ENCODE data around the gene DOP1B.

DNA sequence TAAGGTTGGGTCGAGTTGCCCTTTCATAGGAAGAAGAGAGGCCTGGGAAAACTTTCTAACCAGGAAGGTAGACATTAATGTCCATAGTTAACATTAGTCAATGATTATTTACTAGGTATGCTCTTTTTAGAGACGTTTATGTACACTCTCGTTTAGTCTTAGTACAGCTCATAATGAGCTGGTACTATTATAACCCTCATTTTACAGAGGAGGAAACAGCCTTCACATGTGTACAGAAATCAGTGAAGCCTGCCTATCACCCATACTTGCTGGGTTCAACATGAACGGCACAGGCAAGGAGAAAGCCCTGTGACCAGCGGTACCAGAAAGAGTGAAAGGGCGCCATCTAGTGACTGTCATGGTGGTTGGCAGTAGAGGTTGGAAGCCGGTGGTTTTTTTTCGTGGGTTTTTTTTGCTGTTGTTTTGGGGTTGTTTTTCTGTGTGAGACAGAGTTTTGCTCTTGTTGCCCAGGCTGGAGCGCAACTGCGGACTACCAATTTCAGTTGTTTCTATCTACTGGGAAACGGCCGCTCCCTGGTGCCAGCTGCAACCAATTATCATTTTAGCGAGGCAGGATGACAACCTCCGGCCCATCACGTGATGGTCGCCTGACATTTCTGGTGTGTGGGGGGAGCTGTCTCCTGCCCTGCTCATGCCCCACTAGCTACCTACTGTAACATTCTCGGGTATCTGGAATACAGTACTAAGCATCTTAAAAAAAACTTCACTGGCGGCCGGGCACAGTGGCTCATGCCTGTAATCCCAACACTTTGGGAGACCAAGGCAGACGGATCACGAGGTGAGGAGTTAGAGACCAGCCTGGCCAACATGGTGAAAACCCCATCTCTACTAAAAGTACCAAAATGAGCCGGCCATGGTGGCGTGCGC, 22.0 kb upstream of the CBR3 start:
- RRBS = no CpG with 5 or more reads among the region's 24 CpGs

GRCh38 chr21:36156727-36157859, at the start of gene DOP1B:
TSS of gene DOP1B (plus strand) at chr21:36156824.
- RRBS = 2% methylated on average over 66 of the region's 95 CpGs

GRCh38 chr21:36164377-36164871, 7.8 kb downstream of the DOP1B start:
- RRBS = no CpG with 5 or more reads among the region's 6 CpGs

DNA sequence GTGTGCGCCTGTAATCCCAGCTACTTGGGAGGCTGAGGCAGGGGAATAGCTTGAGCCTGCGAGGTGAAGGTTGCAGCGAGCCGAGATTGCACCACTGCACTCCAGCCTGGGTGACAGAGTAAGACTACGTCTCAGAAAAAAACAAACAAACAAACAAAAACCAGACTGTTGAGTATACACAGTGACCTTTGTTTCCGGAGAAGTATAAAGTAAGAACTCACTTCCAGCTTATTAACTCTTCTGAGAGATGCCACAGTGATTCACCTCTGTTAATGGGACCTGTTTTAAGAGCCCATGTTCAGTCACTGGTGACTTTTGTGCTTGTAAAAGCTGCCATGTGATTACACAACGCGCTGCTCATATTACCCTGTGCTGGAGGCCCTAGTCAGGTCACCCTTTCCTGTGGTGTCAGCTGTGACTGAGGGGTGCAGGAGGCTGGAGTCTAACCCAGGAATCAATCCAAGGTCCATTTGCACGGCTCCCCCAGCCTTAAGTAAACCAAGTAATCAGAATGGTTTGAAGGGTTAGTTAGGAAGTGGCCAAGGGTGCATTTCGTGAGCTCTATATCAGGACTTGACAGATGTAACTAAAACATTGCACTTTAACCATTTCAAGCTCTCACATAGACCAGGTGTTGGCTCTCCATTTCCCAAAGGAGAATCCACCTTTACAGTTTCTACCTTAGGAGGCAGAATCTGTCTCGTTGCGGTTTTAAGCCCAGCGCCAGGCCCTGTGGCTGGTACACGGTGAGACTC, 45.6 kb downstream of the DOP1B start:
- RRBS = no CpG with 5 or more reads among the region's 14 CpGs

DNA sequence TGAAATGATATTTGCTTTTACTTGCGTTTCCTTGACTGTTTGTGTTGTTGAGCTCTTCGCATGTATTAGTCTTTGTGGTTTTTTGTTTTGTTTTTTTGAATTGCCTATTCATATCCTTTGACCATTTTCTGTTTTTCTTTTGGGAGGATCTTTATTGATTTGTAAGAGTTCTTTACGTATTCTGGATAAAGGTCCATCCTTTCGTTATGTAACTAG, 1.2 kb downstream of the MORC3 start:
- RRBS = no CpG with 5 or more reads among the region's 4 CpGs

DNA sequence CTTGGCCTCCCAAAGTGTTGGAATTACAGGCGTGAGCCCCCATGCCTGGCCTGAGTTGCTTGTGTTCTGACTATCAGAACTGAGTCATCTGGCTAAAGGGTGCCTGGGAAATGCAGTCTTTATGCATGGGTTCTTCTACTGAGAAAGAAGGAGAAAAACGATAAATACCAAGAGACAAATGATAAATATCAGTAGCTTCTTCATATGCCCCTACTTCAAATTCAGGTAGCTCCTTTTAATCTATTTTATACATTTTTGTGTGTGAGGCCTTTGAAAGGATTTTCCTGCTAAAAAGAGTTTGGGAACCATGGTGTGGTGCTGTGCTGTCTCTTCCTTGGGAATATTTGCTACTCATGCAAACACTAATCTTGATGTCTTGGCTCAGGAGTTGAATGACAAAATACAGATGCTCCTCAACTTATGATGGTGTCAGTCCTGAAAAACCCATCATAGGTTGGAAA, 14.2 kb upstream of the CHAF1B start:
- RRBS = no CpG with 5 or more reads among the region's 2 CpGs

GRCh38 chr21:36499492-36500413, 19.8 kb upstream of the CLDN14 start:
- RRBS = no CpG with 5 or more reads among the region's 26 CpGs

DNA sequence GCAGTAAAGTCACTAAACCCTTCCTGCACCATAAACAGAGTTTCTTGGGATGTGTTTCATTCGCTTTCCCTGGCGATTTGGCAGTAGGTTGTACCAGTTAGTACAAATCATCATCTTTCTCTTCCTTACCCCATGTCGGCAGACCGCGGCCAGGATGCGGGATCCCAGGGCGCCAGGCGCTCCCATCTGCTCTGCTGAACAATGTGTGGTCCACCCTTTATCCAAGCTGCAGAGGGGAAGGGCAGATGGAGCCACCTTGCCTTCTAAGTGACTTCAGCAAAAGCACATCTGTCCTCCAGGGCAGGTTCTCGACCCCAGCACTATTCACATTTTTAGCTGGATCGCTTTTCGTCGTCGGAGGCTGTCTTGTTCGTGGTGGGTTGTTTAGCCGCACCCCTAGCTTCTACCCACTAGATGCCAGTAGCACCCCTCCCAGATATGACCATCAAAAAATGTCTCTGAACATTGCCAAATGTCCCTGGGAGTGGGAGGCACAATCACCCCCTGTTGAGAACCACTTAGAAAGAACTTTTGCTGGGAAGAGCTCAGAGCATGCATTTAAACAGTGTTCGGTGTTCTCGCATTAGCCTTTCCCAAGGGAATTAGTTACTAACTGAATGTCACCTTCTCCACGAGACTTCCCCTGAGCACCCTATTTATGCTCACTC, 58.1 kb upstream of the SIM2 start:
- RRBS = no CpG with 5 or more reads among the region's 18 CpGs

GRCh38 chr21:36792092-36792894, 93.4 kb downstream of the SIM2 start:
- RRBS = 42% methylated on average over 1 of the region's 16 CpGs

DNA sequence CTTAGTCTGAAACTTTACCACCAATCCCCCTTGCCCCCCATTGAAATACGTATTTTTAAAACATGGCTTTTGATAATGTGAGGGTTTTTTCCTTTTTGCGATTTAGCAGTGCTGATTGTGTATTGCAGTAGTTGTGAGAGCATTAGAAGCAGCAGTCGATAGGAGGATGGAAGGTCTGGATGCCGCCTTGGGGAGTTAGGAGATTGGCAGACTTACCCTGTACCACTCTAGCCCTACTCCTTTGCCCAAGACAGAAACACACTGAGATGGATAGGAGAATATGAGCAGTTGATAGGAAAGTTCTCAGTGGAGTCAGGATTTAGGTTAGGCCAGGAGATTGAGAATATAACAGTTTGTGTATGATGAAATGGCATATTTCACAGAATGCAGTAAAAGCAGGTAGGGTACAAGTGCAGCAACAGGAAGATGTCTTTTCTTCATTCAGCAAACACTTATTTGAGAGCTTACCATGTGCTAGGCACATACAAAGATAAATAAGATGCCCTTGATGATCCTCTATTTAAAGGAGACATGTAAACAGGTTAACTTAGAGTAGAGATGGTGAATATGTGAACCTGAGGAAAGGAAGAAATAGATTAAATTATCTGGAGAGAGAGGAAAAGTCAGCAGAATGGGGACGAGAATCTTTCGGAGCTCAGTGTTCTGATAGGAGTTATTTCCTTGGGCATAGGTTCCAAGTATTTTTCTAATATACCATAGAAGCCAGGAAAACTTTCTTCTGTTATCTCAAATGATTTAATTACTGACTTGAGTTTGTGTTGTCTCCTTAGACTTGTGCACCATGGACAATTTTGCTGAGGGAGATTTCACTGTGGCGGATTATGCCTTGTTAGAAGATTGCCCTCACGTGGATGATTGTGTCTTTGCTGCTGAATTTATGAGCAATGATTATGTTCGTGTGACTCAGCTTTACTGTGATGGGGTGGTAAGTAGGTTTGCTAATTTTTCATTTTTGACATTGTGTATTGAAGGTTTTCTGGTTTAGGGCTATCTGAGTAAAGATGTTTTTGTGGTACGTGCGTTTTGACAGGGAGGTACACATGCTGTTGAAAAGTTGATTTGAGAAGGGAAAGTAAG, 13.8 kb downstream of the TTC3 start:
- RRBS = no CpG with 5 or more reads among the region's 11 CpGs

DNA sequence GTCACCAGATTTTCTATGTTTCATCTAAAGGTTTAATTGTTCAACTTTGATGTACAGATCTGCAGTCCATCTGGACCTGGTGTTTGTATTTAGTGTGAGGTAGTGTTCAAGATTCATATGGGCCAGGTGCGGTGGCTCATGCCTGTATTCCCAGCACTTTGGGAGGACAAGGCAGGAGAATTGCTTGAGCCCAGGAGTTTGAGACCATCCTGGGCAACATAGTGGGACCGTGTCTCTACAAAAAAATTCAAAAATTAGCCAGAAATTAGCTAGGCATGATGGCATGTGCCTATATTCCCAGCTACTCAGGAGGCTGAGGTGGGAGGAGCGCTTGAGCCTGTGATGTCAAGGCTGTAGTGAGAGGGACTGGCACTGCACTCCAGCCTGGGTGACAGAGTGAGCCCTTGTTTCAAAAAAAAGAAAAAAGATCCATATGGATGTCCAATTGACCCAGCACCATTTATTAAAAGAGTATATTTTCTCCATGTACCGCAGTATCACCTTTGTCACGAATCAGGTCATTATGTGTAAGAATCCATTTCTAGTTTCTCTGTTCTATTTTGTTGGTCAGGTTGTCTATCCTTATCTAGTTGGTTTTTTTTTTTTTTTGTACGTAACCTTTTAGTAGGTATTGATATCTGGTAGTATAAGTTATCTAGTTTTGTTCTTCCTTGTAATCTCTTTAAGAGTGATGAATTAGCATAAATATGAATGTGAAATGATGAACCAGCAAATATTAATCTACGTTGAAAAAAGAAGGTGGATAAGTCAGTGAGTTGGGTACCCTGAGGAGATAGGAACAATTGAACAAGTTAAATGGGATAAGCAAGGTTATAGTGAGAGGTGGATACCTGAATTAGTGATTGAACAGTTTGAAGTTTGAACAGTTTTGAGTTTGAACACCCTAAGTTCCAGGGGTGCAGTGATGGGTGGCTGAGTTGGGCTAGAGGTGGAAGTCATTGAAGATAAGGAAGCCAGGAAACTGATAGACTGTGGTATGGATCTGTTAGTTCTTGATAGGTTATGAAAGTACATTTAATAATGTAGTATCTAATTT, 33.8 kb downstream of the TTC3 start:
- RRBS = no CpG with 5 or more reads among the region's 7 CpGs

DNA sequence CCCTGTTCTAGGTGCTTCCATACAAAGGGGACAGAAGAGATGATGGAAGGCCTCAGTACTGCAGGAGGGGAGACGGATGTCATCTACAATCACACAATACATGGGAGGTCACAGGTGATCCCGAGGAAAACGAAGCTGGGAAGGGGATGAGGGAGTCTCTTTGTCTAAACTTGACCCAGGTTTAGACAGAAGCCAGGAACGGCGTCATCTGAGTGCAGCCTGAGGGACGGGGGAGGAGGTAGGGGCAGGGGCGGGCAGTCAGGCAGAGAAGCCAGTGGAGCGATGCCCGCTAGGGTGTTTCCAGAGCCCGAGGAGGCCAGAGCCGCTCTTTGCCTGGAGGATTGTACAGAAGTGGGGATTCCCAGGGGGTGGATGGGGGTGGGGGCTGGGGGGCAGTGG, 58.5 kb downstream of the VPS26C start:
- RRBS = no CpG with 5 or more reads among the region's 11 CpGs

- RRBS = 1% methylated on average over 18 of the region's 62 CpGs
Measured at GRCh38 chr21:37219977-37221144, 46.8 kb downstream of the VPS26C start.

DNA sequence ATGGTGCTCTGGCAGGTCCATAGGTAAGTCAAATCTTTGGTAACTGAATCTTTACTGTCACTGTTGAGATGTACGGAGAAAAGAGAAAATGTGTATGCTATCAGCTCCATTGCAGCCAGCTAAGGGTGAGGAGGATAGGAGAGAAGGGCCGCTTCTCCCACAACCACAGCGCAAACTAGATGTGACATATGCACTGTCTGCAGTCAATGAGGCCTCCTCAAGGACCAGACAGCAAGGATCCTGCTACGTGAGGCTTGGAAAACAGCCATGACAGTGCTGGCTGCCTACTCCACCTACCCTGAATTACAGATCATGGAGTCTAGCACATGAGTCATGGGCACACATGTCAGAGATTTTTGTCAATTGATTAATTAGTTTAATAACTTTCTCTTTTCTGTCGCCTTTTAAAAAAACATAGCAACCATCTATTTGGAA, 3.4 kb downstream of the VPS26C start:
- RRBS = no CpG with 5 or more reads among the region's 5 CpGs

- RRBS = 1% methylated on average over 40 of the region's 83 CpGs
Measured at GRCh38 chr21:37367338-37367876, 834 bp downstream of the DYRK1A start.

DNA sequence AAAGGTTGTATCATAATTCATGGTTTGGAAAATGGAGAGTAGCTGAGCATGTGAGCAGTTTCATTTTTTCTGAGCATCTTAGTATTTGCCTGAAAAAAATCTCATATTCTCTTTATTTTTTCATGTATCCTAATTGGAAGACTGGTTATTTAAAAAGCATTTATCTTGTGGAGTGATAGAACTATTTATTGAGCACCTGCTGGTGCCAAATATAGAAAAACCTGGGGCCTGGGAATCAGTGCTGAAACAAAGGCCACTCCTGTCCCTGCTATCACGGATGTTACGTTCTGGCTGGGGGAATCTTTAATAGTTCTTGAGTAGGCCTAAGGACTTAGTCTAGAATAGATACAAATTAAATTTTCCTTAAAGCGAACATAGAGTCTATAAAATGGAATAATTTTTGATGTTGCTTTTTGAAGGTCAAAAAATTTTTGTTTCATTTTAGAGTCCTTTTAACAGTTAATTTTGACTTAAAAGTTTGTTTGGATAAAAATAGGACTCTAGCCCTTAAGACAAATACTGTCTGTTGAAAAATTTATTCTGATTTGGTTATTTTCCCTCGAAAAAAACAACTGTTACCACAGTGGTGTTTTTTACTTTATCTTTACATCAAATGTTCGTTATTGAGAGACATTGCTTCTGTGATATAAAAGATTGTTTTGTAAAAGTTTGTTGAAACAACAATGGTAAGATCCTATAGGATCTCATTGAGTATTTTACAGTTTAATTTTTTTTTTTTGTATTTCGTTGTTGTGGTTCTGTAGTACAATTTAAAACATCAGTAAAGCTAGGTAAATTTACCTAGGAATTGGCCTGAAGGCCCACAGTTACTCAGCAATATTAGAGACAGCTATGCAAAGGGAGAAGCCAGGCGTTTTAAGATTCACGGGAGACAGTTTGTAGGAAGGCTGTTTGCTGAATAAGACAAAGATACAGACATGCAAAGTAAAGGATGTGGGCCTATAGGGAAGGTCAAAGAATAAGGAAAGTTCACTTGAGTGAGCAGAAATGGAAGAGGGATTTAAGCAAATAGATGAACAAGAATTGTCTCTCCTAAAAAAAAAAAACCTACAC, 13.4 kb downstream of the DYRK1A start:
- RRBS = no CpG with 5 or more reads among the region's 8 CpGs

DNA sequence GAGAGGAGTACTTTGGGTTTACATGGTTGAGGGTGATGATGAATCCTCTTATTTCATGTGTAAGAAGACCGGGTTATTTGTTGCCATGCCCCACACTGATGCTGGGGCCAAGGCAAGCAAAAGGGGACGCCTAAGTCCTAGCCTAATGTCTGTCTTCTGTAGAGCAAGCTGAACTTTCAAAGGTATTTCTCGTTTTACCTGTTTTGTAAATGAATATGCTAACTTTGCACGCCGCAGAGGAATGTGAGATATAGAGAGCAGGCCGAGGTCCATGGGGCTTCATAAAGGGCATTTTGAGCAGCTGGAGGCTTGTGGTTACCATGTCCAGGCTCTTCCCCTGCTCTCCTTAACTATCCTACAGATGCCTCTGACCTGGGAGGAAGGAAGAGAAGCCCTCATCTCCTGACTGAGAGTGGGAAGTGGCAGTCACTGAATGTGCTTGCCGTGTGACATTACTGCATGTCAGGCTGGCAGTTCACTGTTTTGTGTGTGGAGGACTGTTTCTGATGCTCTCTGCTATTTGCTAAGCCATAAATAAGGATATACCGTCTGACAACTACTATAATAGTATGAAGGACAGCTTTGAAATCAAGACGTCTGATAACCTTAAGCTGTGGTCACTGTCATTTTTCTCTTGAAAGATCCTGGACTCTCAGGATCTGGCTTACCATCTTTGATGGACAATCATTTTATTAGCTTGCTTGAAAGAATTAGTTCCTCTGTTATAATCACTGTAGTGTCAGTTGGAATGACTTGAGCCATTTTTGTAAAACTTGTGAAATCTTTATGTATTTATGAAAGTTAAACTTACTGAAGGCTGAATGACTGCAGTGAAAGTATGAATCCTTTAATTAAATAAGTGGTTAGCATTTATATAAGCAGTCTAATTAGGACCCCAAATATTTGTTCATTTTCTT, 92.2 kb downstream of the DYRK1A start:
- RRBS = no CpG with 5 or more reads among the region's 9 CpGs

DNA sequence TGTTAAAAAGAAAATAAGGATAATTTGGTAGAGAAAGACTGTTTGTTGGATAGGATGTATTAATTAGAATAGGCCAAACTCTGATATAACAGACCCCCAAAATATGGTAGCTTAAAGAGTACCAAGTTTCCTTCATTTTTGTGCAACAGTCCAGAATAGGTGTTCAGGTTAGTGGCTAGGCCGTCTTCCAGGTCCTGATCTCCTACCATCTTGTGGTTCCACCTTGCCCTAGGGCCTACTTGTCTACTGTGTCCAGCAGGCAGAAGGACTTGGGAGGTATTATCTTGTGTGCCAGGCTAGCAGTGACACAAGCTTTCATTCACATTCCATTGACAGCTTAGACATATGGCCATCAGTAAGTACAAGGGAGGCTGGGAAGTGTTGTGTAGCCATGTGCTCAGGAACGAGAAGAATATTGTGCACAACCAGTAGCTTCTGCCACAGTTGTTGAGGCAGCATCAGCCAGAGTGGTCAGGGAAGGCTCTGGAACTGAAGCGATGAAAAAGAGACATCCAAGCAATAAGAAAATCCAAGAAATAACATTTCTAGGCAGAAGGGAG, 144.0 kb downstream of the DYRK1A start:
- RRBS = no CpG with 5 or more reads among the region's 3 CpGs

GRCh38 chr21:37512958-37513783, 146.6 kb downstream of the DYRK1A start:
- RRBS = no CpG with 5 or more reads among the region's 12 CpGs

DNA sequence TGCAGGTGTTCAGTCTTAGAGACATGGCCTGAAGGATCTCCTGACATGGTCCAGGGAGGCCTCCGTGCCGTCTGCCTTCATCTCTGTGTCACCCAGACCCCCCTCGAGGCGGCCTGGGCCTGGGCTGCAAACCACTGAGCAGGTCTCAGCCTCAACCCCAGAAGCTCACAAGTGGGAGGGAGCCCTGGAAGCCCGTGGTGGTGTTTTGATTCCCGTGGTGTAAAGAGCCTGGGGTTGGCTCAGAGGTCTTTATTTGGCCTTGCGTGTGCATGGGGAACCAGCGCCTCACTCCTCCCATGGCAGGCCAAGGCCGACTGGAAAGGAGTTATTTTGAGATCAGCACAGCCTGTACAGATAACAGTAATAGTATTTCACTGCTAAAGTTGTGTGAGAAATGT, 186.4 kb downstream of the DYRK1A start:
- RRBS = no CpG with 5 or more reads among the region's 9 CpGs

All from choroid plexus epithelial cell (primary cell).